Mammary epithelial cell (primary cell): Measurements from ENCODE around the genes AFF4 and FSTL4.

GRCh38 chr5:132831458-132831895 lies 1.0 kb upstream of the SHROOM1 start:
- CAGE, long polyA plus RNA = no peak
- RRBS = no CpG with 5 or more reads among the region's 9 CpGs

- CAGE, long polyA plus RNA = no peak
- RRBS = no CpG with 5 or more reads among the region's 2 CpGs
These were observed 2.7 kb upstream of the LEAP2 start for GRCh38 chr5:132870689-132871331.

DNA sequence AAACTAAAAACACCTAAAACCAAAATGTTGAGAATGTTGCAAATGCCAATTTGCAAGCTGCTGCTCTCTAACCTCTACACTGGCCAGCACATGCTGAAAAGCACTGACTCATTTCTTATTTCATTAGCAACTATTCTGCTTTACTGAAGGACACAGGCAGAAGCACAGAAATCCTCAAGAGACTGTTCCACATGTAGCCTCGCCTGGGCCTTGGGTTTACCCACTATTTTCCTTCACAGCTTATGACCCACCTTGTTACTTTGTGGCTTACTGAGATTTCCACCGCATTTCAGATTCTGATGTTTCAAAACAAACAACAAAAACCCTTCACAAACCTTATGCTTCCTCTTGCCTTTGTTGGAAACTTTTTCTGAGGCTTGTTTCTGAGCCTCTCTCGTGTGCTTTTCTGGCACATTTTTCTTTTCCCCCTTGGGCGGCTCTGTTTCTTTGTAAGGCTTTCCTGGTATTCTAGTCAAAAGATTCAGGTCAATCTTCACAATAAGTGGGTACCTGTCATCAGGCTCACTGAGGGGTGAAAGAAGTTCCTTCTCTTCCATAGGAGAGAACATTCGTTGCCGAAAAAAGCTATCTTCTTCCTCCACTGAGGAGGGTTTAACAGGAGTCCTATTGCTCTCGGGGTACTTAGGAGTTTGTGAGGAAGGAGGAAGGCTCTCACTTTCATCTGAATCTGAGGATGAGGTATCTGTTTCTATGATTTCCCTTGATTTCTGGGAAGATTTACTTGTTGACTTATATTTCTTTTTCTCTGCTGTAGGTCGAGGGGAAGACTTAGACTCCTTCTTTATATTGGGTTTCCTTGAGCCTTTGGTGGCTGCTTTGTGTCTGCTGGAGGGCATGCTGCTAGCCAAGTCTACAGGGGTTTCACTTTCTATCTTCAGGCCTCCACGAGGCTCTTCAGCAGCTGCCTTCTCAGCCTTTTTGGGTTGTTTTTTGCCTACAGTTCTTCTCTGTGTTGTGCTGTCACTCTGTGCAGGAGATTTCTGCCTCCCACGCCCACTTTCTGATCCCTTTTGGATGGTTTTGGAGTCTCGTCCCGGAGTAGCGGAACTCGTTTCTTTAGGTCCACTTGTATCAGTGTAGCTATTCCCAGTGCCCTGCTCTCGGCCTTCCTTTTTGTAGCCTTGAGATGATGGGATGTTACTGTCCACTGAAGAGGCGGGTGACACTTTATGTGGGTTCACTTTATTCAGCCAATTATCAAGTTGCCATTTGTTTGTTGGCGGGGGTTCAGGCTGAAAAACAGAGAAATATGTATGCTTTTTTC lies 23.0 kb downstream of the LEAP2 start:
- CAGE, long polyA plus RNA = no peak
- RRBS = no CpG with 5 or more reads among the region's 17 CpGs

GRCh38 chr5:132963187-132964282 lies at the start of gene AFF4:
TSS of gene AFF4 (minus strand) at chr5:132963634.
- CAGE, long polyA plus RNA = no peak
- RRBS = 1% methylated on average over 59 of the region's 104 CpGs

DNA sequence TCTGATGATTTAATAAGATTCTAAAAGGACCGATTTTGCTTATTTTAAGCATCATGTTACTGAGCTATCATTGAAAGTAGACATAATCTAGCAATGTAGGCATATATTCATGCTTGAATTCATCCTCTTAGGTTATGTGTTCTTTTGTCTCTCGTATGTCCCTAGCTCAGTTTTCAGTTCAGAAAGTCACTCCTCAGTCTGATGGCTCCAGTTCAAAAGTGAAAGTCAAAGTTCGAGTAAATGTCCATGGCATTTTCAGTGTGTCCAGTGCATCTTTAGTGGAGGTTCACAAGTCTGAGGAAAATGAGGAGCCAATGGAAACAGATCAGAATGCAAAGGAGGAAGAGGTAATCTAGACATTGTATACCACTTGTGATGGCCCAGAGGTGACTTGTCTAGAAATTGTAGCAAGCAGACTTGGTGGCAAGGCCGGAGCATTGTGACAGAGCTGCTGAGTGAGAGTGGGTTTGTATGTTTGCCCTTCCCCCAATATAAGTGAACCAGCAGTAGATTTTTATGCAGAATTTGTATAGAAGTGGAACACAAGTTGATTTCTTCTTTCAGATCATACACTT lies 39.3 kb downstream of the HSPA4 start:
- CAGE, long polyA plus RNA = no peak
- RRBS = no CpG with 5 or more reads among the region's 4 CpGs

GRCh38 chr5:133285576-133286190 lies 233.9 kb downstream of the HSPA4 start:
- CAGE, long polyA plus RNA = no peak
- RRBS = no CpG with 5 or more reads among the region's 8 CpGs

DNA sequence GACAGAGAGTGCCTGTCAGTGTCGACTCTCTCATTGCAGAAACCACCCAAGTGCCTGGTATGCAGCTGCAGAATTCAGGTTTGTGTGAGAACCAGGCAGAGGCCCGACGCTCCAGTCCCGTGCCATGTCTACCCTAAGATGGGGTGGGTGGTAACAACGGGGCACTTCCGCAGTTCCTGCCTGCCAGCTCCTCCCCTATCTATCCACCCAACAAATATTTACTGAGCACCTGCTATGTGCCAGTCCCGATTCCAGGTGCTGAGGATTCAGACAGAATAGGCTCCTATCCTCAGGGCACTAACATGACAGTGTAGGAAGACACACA lies 206.7 kb downstream of the FSTL4 start:
- CAGE, long polyA plus RNA = no peak
- RRBS = no CpG with 5 or more reads among the region's 7 CpGs

DNA sequence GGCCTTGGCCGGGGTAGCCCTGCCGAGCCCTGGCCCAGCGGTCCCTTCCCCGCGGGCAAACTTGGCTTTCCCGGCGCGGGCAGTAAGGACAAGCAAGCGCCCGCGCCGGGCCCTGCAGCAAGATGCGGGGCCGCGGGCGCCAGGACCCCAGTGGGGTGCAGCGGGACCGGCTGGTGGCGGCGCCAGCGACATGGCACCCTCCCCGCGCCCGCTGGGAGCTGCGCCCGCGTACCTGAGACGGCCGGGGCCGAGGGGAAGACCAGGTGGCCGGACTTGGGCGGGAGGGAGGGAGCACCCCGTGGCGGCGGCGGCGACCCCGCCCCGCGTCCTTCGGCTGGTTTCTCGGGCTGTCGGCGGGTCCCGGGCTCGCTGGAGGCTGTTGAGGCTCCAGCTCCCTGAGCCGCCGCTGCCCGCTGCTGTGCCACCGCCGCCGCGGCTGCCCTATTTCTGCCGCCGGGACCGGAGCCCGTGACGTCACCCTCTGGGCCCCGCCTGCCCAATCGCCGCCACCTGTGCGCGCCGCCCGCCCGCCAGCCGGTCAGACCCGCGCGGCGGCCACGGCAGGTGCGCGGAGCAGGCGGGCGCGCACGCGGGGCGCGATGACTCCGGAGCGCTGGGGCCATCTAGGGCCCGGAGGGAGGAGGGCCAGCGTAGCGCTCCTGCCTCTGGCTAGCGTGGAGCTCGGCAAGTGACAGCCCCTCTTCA lies at the start of gene FSTL4:
Gene FSTL4, minus strand, starts transcription at position 449 of the 705 bp plus-strand sequence.
- CAGE, long polyA plus RNA = no peak
- RRBS = 4% methylated on average over 50 of the region's 88 CpGs

DNA sequence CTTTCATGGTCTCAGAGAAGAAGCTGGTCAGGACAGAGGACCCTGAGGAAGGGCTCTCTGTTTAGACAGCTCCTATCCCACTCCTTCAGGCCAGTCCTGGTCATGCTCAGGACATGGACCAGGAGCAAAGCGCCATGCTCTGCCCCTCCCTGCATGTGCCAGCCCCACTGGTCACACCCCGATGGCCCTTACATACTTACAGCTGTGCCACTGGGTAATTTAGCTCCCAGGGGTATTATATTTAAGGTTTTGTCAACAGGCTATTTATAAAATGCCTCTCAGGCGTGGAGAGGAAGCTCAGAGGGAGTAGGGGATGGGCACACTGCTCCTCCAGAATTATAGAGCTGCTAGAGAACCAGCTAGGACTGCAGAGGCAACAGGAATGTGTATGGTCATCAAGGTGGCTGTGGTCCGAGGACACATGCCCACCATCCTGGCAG lies 33.3 kb downstream of the C5orf15 start:
- CAGE, long polyA plus RNA = no peak
- RRBS = no CpG with 5 or more reads among the region's 4 CpGs

- CAGE, long polyA plus RNA = no peak
- RRBS = no CpG with 5 or more reads among the region's 3 CpGs
These were observed 11.9 kb downstream of the C5orf15 start for GRCh38 chr5:133956498-133957036.

- CAGE, long polyA plus RNA = no peak
- RRBS = no CpG with 5 or more reads among the region's 1 CpG
These were observed 24.3 kb upstream of the VDAC1 start for GRCh38 chr5:134029077-134029522.

GRCh38 chr5:134127943-134128277 lies 13.4 kb downstream of the TCF7 start:
- CAGE, long polyA plus RNA = no peak
- RRBS = no CpG with 5 or more reads among the region's 11 CpGs

DNA sequence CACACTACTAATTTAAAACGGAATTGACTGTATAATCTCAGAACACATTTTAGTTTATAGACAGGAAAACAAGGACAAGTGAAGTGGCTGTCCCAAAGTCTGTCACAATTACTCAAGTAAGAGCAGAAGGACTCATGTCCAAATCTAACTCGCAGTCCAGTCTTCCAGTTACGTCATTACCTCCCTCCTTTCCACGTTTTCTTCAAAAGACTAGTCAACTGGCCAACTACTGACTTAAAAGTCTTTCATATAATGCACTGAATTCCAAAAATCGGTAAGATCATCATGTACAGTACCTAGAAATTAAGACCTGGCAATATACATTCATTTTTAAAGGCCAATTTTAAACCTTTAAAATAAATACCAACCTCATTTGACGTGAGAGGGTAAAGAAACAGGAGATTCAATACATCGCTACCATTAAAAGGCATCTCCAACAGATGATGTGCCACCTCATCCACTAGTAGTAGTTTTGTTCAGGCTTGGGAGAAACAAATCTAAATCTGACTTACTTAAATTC lies 1.9 kb downstream of the PPP2CA start:
- CAGE, long polyA plus RNA = no peak
- RRBS = no CpG with 5 or more reads among the region's 7 CpGs

DNA sequence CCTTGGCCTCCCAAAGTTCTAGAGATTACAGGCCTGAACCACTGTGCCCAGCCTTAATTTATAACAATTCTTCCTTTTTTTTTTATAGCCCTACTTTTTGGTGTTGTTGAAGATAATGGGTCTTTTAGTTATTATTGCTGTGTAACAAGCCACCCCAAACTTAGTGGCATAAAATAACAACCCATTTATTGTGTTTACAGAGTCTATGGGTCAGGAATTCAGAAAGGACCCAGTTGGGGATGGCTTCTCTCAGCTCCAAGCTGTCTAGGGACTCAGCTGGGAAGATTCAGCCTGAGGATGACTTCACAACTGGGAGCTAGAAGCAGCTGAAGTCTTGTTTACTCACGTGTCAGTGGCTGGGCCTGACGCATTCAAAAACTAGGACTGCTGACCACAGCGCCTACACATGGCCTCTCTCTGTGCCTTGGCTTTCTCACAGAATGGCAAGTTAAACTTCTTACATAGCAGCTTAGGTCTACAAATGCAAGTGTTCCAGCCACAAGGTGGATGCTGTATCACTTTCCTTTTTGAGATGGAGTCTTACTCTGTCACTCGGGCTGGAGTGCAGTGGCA lies 16.2 kb upstream of the PPP2CA start:
- CAGE, long polyA plus RNA = no peak
- RRBS = no CpG with 5 or more reads among the region's 4 CpGs

- CAGE, long polyA plus RNA = no peak
- RRBS = no CpG with 5 or more reads among the region's 3 CpGs
These were observed 12.4 kb downstream of the CDKN2AIPNL start for GRCh38 chr5:134399123-134399746.

- CAGE, long polyA plus RNA = no peak
- RRBS = no CpG with 5 or more reads among the region's 4 CpGs
These were observed 34.0 kb upstream of the CDKN2AIPNL start for GRCh38 chr5:134445651-134446207.

GRCh38 chr5:134464771-134465435 lies 53.2 kb upstream of the CDKN2AIPNL start:
- CAGE, long polyA plus RNA = no peak
- RRBS = no CpG with 5 or more reads among the region's 6 CpGs

DNA sequence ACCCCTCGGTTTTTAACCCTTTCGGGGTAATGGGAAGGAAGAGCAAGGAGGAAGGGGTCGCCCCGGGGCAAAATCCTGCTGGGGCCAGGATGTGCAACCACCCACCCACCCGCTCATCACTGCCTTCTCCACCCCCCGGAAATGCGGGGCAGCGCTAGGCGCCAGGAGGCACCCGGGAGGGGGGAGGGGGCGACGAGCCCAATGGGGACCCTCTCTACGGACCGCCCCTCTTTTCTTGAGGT lies 1.0 kb upstream of the JADE2 start:
- CAGE, long polyA plus RNA = no peak
- RRBS = 1% methylated on average over 9 of the region's 14 CpGs

GRCh38 chr5:134550208-134551308 lies 25.1 kb downstream of the JADE2 start:
- CAGE, long polyA plus RNA = no peak
- RRBS = 100% methylated on average over 3 of the region's 13 CpGs

GRCh38 chr5:134592375-134592968 lies 40.2 kb downstream of the SAR1B start:
- CAGE, long polyA plus RNA = no peak
- RRBS = no CpG with 5 or more reads among the region's 1 CpG